Cerebellum (tissue), 5 donors: ENCODE measurements around a stretch of chr15.

DNA sequence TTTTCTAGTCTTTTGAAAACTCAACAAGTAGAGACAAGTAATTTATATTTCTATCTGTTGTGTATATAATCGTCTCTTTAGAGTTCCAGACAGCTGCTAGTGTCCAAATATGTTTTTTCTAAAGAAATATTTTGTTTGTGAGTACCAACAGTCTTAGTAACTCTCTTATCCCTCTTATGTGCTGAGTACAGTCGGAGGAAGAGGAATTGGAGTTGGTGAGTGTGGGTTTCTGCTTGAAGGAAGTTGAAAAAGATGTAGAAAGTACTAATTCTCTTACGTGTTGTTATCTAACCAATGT lies 30.1 kb downstream of the LYSMD4 start:
- PRO-cap, 3 experiments: no peak in any of the 3 experiments
- RAMPAGE, long total RNA: no peak

DNA sequence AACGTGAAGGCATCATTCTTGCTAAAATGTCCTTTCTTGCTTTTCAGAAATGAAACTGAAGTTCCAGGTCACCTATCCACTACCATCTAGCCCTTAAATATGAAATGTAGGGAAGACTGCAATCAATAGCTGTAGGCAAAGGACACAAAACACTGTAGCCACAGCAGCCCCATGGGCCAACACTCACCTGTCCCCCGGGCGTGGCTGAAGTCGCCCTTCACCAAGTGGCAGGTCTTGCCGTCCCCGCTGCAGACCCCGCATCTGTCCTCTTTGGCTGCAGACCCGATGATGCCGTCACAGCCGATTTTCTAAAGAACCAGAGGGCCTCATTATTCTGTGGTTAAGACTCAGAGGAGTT lies 245.6 kb downstream of the ADAMTS17 start:
- PRO-cap, 3 experiments: no peak in any of the 3 experiments
- RAMPAGE, long total RNA: no peak

DNA sequence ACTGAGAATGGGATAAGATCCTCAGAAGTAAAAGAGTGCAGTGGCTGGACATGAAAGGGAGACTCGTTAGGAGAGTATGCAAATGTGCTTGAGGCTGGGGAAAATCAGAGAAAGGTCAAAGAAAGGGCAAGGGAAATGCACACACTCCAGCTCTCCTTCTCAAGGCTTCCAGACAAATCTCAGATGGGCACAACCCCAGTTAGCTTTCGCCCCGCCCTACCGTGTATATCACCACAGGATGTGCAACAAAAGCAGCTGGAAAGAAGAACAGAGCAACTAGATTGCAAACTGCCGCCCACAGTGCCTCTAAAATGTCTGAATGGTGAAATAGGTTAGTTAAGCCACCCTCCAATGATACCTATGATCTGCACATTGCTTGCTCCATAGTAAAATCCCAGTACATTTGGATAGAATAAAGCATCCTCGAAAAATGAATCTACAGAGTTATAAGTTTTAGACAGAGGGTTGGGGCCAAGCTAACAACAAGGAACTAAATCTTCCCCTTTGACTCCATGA lies 63.8 kb downstream of the CERS3 start:
- PRO-cap, 3 experiments: no peak in any of the 3 experiments
- RAMPAGE, long total RNA: no peak

- PRO-cap, 3 experiments: no peak in any of the 3 experiments
- RAMPAGE, long total RNA: no peak
Measured at GRCh38 chr15:100713193-100714113, 111.1 kb downstream of the ASB7 start.

- PRO-cap, 3 experiments: no peak in any of the 3 experiments
- RAMPAGE, long total RNA: no peak
Measured at GRCh38 chr15:101051577-101052136, 132.5 kb downstream of the LRRK1 start.

DNA sequence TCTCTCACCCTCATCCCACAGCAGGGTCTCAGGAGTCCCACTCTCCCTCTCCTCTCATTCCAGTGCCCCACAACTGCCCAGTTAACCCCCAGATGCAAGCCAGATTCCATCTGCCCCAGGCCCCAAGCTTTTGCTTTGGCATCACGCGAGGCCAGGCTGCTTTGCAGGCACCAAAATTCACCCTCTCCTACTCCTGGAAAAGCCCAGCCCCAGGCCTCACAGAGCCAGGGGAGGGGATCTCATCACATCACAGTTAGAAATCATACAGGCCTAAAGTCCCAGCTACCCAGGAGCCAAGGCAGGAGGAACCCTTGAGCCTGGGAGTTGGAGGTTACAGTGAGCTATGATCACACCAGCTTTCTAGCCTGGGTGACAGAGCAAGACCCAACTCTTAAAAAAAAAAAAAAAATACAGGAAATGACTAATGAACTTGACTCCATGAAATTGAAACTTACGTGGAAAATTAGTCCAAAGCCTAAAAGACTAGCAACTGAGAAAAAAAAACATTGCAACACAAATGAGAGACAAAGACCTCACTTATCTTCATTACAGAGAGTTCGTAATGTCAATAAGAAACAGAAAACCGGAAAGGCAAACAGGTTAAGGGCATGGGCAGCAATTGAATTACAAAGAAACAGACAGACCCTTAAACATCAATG lies 151.4 kb downstream of the LRRK1 start:
- PRO-cap, 3 experiments: no peak in any of the 3 experiments
- RAMPAGE, long total RNA: no peak

GRCh38 chr15:101192930-101194277 lies 58.4 kb downstream of the CHSY1 start:
- PRO-cap, 3 experiments: no peak in any of the 3 experiments
- RAMPAGE, long total RNA: no peak

- PRO-cap, 3 experiments: no peak in any of the 3 experiments
- RAMPAGE, long total RNA: no peak
Measured at GRCh38 chr15:101222715-101223044, 29.2 kb downstream of the CHSY1 start.

DNA sequence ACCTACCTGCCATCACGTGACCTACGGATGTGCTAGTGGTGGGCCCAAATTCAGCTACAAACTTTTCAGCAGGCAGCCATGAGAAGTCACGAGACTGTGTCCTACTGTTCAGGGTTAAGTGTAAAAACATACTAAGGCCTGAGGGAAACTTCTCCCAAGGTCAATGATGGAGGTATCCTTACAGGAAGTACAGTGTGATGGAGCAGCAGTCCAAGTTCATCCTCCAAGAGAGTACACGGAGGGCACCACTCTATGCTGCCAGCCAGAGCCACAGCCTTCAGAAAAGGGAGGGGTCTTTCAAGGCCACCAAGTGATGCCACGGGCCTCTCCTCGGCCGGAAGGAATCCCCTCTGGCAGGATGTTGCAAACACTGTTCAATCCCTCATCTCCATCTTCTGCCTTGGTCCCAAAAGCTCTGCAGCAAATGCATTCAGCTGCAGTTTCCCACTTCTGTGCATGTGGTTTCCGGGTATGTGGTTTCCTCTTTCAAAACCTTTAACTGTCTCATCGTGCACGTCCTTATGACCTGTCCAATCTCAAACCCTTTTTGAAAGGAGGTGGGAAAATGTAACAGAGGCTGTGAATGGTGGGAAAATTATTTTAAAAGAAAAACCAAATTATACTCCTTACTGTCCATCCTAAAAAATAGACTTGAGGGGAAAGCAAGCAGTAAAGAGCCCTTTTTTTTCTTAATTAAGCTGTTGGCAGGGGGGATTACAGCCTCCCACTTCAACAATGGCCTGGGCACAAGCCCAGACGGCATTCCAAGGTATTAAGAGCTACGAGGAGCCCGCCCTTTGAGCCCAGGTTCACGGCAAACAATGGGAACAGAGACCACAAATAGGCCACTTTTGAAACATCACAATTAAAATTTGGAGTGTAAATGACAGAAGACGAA lies 9.2 kb downstream of the CHSY1 start:
- PRO-cap, 3 experiments: no peak in any of the 3 experiments
- RAMPAGE, long total RNA: no peak

DNA sequence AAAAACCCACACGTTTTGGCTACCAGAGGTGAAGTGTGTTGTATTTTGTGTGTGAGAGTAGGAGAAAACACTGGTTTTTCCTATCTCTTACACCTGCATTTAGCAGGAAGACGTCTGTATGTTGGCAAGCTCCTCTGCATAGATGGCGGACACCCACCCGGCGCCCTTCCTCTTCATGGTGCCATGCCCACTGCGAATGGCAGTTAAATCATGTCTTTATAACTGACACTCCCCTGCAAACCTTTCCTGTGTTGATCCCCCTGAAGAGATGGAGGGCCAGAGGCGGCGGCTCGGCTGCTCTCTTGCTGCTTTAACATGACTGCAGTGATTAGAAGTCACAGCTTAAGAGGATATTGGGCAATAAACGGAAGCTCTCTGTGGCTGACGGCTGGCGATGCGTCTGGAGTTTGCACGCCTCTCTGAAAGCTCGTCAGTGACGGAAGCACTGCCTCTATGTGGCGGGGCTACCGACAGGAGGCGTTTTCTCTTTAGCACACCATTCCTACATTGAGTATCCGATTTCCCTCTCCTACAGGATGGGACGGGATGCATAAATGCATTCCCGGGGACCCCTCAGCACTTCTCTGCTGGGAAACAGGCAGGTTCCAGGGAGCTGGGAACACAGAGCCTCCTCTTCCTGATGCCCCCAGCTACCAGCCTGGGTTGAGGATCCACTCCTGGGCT lies 25.5 kb upstream of the SNRPA1 start:
- PRO-cap, 3 experiments: no peak in any of the 3 experiments
- RAMPAGE, long total RNA: no peak

DNA sequence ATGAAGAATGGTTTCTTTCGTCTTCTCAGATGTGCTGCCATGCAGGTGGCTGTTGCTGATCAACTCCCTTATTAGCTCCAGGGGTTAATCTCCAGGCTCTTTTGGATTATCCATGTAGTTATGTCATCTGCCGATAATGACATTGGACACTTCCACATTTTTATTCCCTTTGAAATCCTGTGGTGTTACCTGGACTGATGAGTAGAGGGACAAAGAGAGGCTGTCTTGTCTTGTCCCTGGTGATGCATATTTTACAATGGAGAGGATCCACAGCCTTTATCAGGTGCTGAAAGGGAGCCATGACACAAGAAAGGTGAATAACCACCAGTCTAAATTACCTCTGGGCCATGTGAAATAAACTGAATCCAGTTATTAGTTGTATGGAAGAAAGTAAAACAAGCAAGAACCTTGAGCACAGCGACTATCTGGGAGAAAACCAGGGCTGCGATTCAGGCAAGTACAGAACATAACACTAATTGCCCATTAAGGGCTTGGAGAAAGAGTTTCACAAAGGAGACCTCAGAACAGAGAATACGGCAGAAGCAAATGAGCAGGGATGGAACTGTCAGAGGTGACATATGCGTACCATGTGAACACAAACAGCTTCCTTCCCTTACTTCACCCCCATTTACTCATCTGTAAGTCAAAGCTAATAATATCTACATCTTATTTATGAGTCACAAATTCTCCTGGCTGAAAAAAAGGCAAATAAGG lies 3.0 kb downstream of the PCSK6 start:
- PRO-cap, 3 experiments: no peak in any of the 3 experiments
- RAMPAGE, long total RNA: no peak

DNA sequence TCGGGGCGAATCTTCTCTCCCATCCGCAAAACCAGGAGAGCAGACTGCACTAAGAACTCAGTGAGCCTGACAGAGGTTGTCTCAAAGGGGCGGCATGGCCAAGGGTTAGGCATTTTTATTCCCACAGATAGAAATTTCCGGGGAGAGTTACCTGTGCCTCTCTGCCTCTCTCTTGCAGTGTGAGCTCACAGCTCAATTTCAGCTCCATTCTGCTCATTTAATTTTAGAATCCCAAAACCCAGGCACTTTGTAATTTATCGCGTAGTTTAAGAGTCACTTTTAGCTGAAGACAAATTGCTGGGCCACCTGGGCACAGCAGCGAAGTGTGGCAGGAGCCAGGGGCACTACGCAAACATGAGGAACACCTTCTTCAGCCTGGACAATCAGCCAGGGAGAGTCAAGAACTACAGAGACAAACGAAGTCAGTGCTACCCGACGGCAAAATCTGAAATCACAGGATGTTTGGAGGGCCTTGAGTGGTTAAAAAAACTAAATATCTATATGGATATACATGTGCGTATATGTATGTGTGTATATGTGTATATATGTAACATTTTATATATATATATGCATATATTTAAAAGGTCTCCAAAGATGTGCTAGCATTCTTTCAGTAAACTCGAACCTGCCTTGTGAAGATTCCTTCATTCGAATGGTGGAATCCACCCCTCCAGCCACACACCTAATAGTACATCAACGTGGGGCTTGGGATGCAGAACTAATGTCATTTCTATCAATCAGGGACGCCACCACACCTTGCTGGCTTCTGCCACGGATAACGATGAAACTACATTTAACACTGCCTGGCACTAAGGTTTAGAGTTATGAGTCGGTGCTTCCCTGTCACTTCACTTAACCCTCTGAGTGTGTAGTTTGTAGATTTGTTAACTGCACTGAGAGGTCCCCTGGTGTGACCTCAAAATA lies 1.9 kb downstream of the PCSK6 start:
- PRO-cap, 3 experiments: no peak in any of the 3 experiments
- RAMPAGE, long total RNA: no peak

DNA sequence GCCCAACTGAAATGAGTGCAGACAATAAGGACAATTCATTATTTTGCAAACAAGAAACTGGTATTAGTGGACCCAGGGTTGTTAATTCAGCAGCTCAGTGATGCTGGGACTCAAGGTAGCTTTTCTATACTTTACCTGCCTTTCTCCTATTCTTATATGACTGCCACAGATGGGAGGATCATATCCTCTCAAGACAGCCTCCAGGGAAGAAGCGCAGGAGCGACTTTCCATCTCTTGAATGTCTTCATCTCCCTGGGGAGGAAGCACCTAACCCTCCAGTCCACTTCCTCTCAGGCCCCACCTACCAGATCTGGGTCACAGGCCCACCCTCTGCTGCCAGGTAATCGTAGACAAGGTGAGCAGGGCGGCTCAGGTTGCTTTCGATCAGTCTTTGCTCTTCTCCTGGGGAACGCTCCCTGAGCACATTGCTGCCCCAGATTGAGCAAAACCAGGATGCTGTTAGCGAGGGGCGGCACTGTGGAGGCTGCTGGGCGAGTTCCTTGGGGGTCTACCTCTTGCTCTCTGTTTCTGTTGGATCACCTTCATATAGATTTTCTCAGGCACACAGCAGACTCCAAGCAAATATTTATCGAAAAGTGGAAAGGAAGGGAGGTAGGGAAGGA lies 5.7 kb upstream of the PCSK6 start:
- PRO-cap, 3 experiments: no peak in any of the 3 experiments
- RAMPAGE, long total RNA: no peak

DNA sequence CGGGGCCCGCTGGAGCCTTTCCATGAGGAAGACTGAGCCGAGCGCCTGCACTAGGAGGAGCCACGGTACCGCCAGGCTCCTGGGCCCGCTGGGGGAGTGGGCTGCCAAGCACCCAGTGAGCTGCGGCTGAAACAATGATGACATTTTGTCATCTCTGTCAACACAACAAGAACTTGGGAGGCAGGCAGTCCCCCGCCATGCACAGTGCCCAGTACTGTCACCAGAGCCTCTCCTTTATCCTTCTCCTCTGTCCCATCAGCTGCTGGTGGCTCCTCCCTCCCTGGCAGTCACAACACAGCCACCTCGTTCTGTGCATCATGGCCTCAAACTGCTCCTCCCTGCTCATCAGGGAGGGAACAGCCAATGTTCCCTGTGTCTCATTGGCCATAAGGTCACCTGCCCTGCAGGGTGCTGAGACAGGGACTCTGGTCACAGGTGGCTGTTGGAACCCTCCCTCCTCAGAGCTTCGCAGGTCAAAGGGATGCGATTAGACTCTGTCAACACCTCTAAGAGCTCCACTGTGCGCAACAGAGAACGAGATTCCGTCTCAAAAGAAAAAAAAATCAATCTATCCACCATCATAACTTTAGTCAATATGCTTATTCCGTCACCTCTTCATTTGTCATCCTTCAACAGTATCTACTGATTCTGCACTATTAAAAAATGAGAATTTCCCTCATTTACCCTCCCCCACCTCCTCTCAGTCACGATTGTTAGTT lies 34.2 kb upstream of the PCSK6 start:
- PRO-cap, 3 experiments: no peak in any of the 3 experiments
- RAMPAGE, long total RNA: no peak

DNA sequence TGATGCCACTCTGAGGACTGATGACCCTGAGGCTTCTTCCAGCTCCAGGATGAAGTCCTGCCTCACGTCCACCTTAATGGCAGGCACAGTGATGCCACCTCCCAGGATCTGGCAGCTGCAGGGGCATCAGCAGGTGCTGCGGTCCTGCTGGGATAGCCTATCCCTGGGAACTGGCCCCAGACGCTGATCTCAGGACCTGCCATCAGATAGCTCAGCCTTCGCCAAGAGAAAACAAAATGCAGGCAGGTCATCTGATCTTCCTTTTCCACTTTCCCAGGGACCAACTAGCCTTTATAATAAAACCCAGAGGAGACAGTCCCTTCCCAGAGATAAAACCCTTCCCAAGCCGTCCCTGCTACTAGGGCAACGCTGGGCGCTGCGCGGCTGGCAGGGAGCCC lies 42.2 kb downstream of the TM2D3 start:
- PRO-cap, 3 experiments: no peak in any of the 3 experiments
- RAMPAGE, long total RNA: no peak

- PRO-cap, 3 experiments: no peak in any of the 3 experiments
- RAMPAGE, long total RNA: no peak
Measured at GRCh38 chr15:101647297-101647742, 4.9 kb downstream of the TM2D3 start.

GRCh38 chr15:101657925-101658425 lies 5.8 kb upstream of the TM2D3 start:
- PRO-cap, 3 experiments: no peak in any of the 3 experiments
- RAMPAGE, long total RNA: no peak

DNA sequence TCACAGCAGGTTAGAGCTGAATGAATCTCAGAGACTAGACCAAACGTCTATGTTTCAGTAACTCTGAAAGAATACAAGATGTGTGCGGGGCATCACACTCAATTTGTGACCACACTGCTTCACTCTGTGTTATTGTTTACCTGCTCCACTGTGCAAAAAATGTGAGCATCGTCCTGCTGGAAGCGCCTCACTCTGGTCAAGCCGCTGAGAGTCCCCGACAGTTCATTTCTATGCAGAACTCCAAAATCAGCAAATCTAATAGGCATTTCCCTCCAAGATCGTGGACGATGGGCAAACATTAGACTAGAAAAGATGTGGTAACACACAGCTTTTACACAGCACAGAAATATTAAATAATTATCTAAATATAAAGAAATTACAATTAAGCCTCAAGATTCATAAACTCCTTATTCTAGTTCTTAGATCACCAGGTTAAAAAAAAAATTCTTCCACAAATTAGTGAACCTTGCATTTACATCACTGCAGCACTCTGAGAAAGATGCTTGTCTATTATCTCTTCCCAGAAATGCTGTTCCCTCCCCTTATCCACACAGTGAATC lies 31.8 kb upstream of the TM2D3 start:
- PRO-cap, 3 experiments: no peak in any of the 3 experiments
- RAMPAGE, long total RNA: no peak